Sigmoid colon (tissue), 4 donors: ENCODE measurements around a stretch of chr15.

- PRO-cap: no peak
- RAMPAGE, long total RNA, 4 experiments: no peak in any of the 4 experiments
These were observed 24.4 kb upstream of the IDH2 start for GRCh38 chr15:90126588-90127134.

DNA sequence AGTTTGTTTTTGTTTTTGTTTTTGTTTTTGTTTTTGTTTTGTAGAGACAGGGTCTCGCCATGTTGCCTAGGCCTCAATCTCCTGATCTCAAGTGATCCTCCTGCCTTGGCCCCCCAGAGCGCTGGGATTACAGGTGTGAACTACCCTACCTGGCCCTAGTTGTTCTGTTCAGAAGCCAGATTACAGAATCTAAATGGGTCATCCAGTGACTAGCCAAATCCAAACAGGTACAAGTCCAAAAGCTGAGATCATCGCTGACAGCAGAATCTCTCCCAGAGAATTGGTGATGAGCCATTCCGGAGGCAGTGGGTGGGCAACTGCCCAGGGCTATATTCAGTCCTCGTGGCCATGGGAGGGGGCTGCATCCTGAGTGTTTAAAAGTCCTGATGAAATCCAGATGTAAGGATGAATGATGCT, 47.5 kb upstream of the SEMA4B start:
- PRO-cap: no peak
- RAMPAGE, long total RNA, 4 experiments: no peak in any of the 4 experiments

- PRO-cap: no peak
- RAMPAGE, long total RNA, 4 experiments: no peak in any of the 4 experiments
These were observed 10.6 kb downstream of the SEMA4B start for GRCh38 chr15:90211287-90212618.

DNA sequence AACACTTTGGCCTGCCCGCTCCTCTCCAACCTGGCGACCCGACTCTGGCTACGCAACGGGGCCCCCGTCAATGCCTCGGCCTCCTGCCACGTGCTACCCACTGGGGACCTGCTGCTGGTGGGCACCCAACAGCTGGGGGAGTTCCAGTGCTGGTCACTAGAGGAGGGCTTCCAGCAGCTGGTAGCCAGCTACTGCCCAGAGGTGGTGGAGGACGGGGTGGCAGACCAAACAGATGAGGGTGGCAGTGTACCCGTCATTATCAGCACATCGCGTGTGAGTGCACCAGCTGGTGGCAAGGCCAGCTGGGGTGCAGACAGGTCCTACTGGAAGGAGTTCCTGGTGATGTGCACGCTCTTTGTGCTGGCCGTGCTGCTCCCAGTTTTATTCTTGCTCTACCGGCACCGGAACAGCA, 5.8 kb downstream of the CIB1 start:
- PRO-cap: no peak
- RAMPAGE, long total RNA, 4 experiments: no peak in any of the 4 experiments

- PRO-cap: no peak
- RAMPAGE, long total RNA, 4 experiments: no peak in any of the 4 experiments
These were observed 2.6 kb downstream of the CIB1 start for GRCh38 chr15:90230801-90231784.

- PRO-cap: no peak
- RAMPAGE, long total RNA, 4 experiments: no peak in any of the 4 experiments
These were observed 1.8 kb downstream of the CIB1 start for GRCh38 chr15:90231842-90232531.

DNA sequence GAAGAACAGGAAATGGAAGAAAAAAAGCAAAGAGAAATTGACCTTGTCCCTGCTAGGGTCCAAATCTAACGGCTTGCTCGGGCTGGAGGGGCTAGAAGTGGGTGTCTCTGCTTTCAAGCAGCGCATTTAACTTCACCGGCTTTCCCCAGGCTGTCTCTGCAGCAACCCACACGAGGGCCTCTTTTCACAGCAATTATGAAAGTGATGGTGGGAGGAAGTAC, 41.0 kb downstream of the NGRN start:
- PRO-cap: no peak
- RAMPAGE, long total RNA, 4 experiments: no peak in any of the 4 experiments

DNA sequence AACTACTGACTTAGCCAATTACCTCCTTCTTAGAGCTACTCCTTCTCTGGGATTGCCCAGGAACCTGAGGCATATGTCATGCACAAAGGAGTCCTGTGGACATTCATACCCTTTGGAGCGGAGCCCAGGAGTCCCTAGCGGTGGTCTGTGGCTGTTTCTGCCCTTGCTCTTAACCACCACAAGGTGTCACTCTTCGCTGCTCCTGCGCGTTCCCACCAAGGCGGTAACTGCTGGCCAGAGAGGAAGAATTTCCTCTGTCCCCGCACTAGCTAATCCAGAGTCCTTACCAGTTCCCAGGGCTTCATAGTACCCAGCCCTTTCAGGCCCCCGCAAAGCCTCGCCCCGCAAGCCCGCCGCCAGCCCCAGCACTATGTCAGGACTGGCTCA, 32.1 kb upstream of the ZNF774 start:
- PRO-cap: no peak
- RAMPAGE, long total RNA, 4 experiments: no peak in any of the 4 experiments

GRCh38 chr15:90367477-90368103, 15.5 kb downstream of the ZNF774 start:
- PRO-cap: no peak
- RAMPAGE, long total RNA, 4 experiments: no peak in any of the 4 experiments

DNA sequence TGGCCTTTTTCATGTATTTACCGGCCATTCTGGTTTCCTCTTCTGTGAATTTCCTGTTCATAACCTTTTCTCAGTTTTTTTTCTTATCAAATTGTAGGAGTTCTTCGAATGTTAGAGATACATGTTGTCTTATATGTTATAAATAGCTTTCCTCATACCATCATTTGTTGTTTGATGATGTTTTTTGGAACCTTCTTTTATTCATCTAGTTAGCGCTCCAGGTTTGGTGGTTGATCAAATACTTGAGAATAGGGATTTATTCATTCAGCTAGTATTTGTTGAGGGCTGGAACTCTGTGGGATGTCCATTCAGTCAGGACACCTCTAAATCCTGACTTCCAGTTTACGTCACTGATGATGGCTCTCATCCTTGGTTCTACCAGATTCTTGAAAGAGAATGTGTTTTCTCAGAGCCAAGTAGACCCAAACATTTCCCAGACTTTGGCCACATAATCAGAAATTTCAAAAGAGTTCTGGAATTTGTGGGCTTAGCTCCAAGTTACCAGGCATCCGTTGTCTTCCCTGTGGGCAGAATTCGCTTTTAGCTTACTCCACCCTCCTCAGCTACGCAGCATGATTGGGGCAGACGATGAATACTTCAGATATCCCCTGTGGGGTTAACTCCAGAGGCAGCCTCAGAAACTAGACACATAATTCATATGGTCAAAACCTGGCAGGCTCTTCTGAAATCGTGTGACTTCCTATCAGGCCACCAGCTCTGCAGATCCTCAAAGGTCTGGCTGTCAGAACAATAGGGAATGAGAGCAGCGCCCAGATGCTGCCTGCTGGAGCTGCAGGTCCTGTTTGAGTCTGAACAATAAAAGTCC, 30.4 kb downstream of the CRTC3 start:
- PRO-cap: no peak
- RAMPAGE, long total RNA, 4 experiments: no peak in any of the 4 experiments

- PRO-cap: no peak
- RAMPAGE, long total RNA, 4 experiments: no peak in any of the 4 experiments
These were observed 34.4 kb downstream of the CRTC3 start for GRCh38 chr15:90564023-90564700.

DNA sequence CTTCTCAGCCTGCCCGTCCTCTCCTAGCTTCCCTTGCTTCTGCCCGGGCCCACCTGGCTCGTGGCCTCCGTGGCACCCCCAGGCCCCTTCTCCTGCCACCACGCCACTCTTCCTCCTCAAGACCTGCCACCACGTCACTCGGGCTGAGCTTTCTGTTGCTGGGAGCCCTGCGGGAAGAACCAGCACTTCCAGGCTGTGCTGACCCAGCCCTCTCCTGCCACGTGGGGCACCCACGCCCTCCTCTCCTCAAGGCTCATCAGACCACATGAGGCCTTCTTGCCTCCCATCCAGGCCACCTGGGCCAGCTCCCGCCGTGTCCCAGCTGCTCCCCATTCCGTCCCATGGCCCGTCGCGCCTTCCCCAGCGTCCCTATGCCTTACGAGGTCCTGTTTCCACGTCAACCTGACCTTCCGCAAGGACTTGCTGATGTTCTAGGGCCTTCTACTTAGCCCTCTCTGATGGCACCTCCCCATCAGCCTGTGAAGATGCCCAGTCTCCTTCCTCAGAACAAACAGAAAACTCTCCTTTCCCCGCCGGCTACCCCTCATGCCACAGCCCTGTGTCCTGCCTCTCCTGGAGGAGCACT, 71.2 kb upstream of the BLM start:
- PRO-cap: no peak
- RAMPAGE, long total RNA, 4 experiments: no peak in any of the 4 experiments

- PRO-cap: no peak
- RAMPAGE, long total RNA, 4 experiments: start-site peak on the plus strand in 2 of 4 experiments, at chr15:90877995-90878299 at its widest, 9 to 14 reads per replicate
These were observed 6.2 kb upstream of the FES start for GRCh38 chr15:90878004-90878508.

DNA sequence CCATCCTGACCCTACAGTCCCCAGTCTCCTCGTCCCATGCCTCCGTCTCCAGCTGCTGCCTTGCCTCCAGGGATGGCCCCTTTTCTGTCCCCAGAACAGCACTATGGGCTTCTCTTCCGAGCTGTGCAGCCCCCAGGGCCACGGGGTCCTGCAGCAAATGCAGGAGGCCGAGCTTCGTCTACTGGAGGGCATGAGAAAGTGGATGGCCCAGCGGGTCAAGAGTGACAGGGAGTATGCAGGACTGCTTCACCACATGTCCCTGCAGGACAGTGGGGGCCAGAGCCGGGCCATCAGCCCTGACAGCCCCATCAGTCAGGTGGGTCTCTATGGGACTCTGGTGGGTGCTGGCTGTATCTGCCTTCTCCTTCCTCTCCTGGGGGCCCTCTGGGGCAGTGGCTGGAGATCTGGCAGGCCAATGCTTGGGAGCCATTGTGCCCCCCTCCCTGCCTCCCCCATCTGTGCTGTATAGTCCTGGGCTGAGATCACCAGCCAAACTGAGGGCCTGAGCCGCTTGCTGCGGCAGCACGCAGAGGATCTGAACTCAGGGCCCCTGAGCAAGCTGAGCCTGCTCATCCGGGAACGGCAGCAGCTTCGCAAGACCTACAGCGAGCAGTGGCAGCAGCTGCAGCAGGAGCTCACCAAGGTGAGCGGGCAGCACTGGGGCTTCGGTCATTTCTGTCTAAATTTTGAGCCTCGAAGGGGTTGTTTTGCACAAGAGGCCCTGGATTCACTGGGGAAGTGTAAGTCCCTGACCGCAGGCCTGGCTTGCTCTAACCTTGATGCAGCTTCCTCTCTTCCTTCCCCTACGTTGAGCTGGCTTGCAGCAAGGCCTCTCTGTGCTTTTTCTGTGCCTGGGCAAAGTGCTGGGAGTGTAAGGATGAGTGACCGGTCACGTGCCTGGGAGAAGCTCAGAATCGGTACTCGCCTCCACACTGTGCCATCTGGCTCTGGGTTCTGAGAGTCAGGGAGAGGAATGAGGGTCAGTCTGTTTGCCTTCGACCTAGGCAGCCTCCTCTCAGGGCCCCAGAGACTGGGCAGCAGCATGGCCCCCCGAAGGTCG, 969 bp downstream of the FES start:
- PRO-cap: no peak
- RAMPAGE, long total RNA, 4 experiments: no peak in any of the 4 experiments

DNA sequence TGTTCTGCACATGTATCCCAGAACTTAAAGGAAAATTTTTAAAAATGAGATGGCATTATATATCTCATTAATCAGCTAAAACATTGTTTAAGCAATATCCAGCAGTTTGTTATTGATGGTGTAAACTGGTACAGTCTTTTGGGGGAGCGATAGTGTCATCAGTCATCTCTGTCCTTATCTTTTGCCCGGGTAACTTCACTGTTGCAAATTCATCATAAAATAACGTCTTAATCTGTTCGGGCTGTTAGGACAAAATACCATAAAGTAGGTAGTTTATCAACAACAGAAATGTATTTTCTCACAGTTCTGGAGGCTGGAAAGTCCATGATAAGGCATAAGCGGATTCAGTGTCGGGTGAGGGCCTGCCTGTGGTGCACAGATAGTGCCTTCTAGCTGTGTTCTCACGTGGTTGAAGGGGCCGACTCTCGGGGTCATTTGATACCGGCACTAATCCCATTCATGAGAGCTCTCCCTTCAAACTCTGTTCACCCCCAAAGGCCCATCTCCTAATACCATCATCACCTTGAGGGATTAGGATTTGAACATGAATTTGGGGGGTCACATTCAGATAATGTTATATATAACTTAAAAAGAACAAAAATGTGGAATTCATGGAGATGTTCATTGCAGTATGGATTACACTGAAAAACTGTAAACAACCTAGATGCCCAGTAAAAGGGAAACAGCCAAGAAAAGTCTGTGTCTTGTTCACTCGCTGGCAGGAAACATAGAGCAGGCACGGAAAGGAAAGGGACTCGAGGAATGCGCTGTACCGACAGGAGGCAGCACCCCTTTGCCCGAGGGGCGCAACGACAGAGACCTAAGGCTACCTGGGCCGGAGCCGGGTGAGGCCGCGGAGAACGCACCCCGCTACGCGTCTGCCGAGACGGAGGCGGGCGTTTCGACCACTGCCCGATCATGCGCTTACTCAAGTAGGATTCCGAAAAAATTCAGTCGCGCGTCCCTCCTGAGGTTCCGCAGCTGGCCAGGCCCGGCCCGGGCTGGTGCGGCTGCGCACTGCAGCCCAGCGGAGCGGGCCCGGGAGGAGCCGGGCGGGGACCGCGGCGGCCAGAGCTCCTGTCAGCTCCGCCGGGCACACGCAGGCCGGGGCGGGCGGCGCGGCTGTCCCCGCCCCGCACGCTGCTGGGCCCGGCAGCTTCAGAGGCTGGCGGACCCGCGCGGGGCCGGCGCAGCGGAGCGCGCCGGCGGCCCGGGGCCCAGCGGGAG, 1.1 kb upstream of the MAN2A2 start:
- PRO-cap: unidirectional peak, plus-strand start at position 1,035 of the sequence
- RAMPAGE, long total RNA, 4 experiments: no peak in any of the 4 experiments

GRCh38 chr15:90915784-90916406, 12.8 kb downstream of the MAN2A2 start:
- PRO-cap: no peak
- RAMPAGE, long total RNA, 4 experiments: no peak in any of the 4 experiments

GRCh38 chr15:91965802-91966517, 112.5 kb downstream of the SLCO3A1 start:
- PRO-cap: no peak
- RAMPAGE, long total RNA, 4 experiments: no peak in any of the 4 experiments

DNA sequence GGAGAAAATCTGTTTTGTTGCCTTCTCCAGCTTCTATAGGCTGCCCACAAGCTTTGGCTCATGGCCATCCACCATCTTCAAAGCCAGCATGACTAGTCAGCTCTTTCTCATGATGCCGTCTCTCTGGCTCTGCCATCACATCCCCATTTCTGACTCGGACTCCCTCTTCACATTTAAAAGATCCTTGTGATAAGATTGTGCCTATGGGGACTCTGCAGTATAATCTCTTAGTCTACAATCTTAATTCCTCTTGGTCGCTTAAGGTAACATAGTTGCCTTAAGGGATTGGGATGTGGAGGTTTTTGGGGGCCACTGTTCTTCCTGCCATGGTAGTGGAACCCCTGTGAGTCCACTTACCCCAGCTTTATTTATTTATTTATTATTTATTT, 235.1 kb downstream of the SLCO3A1 start:
- PRO-cap: no peak
- RAMPAGE, long total RNA, 4 experiments: no peak in any of the 4 experiments

GRCh38 chr15:92539194-92539496, 116.4 kb downstream of the FAM174B start:
- PRO-cap: unidirectional peak, plus-strand start at chr15:92539432
- RAMPAGE, long total RNA, 4 experiments: no peak in any of the 4 experiments

- PRO-cap: no peak
- RAMPAGE, long total RNA, 4 experiments: no peak in any of the 4 experiments
These were observed 11.2 kb upstream of the FAM174B start for GRCh38 chr15:92666632-92667391.